ENCODE measurements around a stretch of chr5.

DNA sequence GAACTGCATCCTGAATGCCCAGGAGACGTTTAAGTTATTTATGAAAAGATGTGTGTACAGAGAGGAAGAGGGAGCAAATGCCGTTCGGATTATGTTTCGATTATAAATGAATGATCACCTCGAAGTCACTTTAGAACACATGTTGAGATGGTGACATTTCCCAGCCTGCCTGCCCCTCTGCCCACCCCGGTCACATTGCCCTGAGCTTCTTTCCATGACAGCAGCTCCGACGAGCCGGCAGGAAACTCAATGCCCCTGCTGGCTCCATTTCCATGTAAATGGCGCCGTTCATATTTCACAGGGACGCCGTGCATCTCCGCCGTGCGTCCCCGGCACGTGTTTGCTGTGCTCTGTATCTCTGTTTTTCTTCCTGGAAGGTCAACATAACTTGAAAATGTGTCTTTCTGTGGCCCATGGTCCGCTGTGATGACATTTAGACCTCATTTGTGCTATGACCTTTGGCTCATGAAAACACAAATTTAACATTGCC, 42.8 kb downstream of the UBE2QL1 start:
- PRO-cap, 4 experiments: no peak in any of the 4 experiments
- RAMPAGE, long total RNA, 2 experiments: no peak in any of the 2 experiments

- PRO-cap, 4 experiments: no peak in any of the 4 experiments
- RAMPAGE, long total RNA, 2 experiments: no peak in any of the 2 experiments
Measured at GRCh38 chr5:6492179-6492808, 43.6 kb downstream of the UBE2QL1 start.

DNA sequence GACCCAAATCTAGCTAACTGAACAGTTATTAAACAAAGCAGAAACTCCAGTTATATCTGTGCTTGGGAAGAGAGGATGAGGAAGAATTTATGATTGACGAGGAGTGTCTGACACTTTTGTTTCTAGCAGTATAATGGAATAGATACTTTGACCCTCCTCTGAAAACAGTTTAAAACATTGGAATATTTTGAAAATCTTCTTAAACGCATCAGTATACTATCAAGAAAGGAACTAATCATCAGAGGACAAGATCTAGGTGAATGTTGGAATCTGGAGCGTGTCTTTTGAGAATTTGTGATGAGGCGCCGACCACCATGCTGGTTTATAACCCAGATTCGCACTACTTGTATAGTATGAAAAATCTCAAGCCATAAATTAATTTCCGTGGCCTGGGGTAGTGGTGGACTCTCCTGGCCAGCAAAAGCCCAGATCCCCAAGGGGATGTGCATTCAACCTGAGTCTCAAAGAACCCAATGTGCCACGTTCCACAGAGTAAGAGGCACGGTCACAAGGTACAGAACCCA, 23.2 kb downstream of the SRD5A1 start:
- PRO-cap, 4 experiments: peak in 1 of 4 experiments; most common plus-strand start position 293 of the sequence (in 1)
- RAMPAGE, long total RNA, 2 experiments: start-site peak on the plus strand in 1 of 2 experiments, centred at position 173 of the sequence, 9 reads per replicate

DNA sequence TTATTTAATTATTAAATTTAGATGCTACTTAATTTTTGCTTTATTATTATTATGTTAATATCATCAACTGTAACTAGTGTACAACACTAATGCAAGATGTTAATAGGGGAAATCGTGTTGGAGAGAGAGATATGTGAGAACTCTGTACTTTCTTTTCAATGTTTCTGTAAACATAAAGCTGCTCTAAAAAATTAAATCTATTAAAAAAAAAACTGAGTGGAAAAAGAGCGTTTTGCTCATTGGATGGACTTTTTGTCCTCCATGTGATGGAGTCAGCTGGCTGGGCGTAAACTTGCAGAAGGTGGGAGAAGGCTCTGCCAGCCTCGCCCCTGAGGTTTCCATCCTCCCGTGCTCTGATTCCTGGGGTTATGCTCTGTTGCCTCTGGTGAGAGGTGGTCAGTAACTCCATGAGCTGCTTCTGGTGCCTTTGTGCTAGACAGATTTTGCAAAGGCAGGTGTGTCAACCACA, 39.0 kb upstream of the TENT4A start:
- PRO-cap, 4 experiments: peak in 2 of 4 experiments; most common plus-strand start position 292 of the sequence (in 1)
- RAMPAGE, long total RNA, 2 experiments: no peak in any of the 2 experiments

DNA sequence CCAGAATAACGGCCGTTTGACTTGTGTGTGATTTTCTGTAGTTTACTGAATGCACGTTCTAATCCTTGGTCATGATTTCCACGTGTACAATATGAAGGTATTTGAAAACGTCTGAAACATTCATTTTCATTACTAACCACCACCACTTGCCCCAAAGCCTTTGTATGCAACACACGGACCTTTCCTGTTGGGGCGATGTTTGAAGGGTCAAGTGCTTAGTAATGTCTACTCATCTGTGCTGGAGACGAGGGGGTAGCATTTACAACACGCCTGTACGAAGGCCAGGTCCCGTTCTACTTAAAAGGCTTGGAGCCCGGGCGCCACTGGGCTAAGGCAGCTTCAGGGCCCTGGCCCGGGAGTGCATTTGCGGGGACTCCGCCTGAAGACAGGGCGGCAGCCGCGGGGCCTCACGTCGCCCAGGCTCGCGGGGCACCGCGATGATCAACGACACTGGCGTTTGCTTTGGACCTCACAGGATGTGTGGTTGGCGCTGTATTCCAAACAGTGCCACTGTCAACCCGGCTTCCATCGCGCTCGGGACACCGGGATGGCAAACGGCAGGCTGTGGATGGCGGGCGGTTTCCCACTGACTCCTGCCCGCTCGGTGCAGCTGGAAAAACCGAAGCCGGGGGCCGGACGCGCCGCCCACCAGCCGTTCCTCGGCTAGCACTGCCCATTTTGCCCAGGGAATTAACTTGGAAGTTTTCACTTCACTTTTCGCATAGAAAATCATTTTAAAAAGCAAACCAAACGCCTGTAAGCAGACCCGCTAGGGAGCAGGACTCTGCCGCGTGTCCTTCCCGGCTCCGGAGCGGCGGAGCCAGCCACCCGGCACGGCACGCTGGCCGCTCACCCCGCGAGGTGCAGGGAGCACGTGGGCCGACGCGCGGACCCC, 1.0 kb upstream of the TENT4A start:
- PRO-cap, 4 experiments: peak in 4 of 4 experiments; most common plus-strand start position 553 of the sequence (in 2); most common minus-strand start position 443 of the sequence (in 3)
- RAMPAGE, long total RNA, 2 experiments: no peak in any of the 2 experiments

GRCh38 chr5:6715660-6716594, 2.7 kb downstream of the TENT4A start:
- PRO-cap, 4 experiments: peak in 3 of 4 experiments; most common plus-strand start chr5:6715863 (in 1); most common minus-strand start chr5:6716021 (in 2)
- RAMPAGE, long total RNA, 2 experiments: no peak in any of the 2 experiments

GRCh38 chr5:6732449-6733432, 19.5 kb downstream of the TENT4A start:
- PRO-cap, 4 experiments: peak in 3 of 4 experiments; most common plus-strand start chr5:6732801 (in 2)
- RAMPAGE, long total RNA, 2 experiments: no peak in any of the 2 experiments

DNA sequence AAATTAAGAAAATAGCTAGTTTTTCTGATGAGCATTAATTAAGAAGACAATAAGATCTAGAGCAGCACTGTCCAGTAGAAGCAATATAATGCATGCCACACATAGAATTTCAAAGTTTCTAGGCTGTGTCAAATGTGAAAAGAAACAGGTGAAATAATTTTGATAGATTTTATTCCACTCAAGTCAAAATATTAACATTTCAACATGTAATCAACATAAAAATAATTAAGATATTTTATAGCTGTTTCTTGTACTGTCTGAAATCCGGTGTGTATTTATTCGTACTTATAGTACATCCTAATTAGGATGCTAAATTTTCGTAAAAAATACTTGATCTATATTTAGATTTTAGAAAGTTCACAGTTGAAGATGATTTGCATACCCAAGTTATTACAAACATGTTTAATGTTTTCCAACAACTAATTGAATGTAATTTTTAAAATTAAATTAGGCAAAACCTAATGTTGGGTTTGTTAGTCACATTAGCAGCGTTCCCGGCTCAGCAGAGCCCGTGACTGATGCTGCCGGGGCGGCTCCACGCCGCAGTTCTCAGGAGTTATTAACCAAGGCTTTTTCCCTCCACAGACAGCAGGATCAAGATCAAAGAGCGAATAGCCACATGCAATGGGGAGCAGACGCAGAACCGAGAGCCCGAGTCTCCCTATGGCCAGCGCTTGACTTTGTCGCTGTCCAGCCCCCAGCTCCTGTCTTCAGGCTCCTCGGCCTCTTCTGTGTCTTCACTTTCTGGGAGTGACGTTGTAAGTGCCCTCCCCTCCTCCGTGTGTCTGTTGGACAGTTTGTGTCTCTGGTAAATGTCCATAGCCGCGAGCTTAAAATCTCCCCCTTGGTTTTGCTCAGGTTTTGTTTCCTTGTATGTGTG, 36.8 kb downstream of the TENT4A start:
- PRO-cap, 4 experiments: no peak in any of the 4 experiments
- RAMPAGE, long total RNA, 2 experiments: no peak in any of the 2 experiments

GRCh38 chr5:7397024-7397590, 1.2 kb downstream of the ADCY2 start:
- PRO-cap, 4 experiments: no peak in any of the 4 experiments
- RAMPAGE, long total RNA, 2 experiments: no peak in any of the 2 experiments

DNA sequence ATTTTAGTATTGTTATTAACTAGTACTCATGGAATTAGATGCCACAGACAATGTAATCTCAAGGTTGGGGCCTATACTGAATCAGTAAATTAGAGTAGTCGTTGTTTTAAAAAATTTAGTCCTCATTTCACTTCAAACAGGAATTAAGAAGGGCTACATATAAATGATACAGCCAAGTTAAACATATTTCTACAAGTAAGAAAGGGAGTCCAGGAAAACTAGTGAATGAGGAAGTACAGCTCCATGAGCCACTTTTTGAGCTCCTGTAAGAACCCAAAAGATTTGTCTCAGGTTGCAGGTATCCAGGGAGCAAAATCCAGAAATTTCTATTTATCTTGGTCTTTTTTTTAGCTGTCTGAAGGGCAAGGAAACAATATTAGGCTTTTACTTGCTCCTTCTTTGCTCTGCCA, 200.8 kb downstream of the ADCY2 start:
- PRO-cap, 4 experiments: no peak in any of the 4 experiments
- RAMPAGE, long total RNA, 2 experiments: no peak in any of the 2 experiments

- PRO-cap, 4 experiments: peak in 1 of 4 experiments; most common minus-strand start chr5:7869633 (in 1)
- RAMPAGE, long total RNA, 2 experiments: no peak in any of the 2 experiments
Measured at GRCh38 chr5:7869415-7870104, 612 bp downstream of the MTRR start.

- PRO-cap, 4 experiments: no peak in any of the 4 experiments
- RAMPAGE, long total RNA, 2 experiments: no peak in any of the 2 experiments
Measured at GRCh38 chr5:7871492-7871919, 2.6 kb downstream of the MTRR start.

DNA sequence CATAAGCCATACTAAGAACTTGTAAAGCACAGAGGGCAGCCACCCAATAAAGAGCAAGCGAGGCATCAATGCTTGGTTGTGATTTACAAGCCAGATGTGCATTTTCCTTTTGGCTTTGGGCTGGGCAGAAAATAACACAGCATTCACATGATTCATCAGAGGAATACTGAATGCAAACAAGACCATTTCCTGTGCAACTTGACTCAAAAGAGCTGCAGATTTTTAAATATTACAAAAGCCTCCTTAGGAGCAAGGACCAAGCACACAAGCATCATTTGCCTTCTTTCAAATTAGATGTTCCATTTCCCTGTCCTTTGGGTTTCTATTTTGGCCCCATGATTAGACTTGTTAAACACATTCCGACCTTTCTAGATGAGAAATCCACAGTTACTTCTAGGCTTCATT, 207.9 kb downstream of the SEMA5A start:
- PRO-cap, 4 experiments: no peak in any of the 4 experiments
- RAMPAGE, long total RNA, 2 experiments: no peak in any of the 2 experiments

DNA sequence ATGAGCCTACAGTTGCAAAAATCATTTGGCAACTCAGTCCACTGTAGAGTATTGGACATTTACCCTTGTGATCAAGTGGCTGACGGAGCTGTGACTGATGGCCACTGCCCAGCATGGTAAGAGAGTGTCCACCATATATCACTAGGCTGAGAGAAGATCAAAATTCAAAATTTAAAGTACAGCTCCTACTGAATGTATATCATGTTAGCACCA, 30.9 kb downstream of the SEMA5A start:
- PRO-cap, 4 experiments: no peak in any of the 4 experiments
- RAMPAGE, long total RNA, 2 experiments: no peak in any of the 2 experiments

- PRO-cap, 4 experiments: no peak in any of the 4 experiments
- RAMPAGE, long total RNA, 2 experiments: no peak in any of the 2 experiments
Measured at GRCh38 chr5:9540617-9541366, 5.1 kb downstream of the SEMA5A start.

DNA sequence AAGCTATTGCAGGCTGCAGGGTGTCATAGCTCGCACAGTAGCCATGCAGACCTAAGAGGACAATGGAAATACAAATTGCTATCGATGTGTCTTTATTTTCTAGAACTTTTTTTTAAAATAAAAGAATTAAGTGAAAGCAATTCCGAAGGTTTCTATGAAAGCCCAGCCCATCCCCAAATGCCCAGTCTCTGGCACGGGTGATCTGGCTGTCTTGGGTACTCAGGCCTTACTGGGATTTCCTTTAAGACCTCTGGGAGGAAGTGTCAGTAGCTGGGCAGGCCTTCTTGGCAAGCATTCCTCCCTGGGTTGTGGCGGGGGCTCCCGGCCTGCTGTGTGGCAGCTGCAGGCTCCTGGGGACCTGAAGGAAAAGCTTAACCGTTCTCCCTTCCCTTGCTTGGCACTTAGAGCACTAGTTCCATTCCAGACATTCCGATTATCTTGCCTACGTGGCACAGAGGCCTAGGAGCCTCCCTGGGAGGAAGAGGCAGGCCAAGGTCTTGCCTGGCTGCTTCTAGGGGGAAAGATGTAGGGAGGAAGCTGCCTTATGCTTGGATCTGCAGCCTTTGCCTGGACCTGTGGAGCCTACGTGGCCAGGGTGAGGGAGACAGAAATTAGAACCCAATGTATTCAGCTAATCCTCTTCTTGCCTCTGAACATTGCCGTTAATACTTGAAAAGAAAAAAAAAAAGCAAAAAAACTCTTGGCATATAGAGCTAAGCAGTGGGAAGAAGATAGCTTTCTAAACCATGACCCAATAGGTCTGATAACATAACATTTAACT, 1.7 kb upstream of the SEMA5A start:
- PRO-cap, 4 experiments: no peak in any of the 4 experiments
- RAMPAGE, long total RNA, 2 experiments: no peak in any of the 2 experiments

- PRO-cap, 4 experiments: no peak in any of the 4 experiments
- RAMPAGE, long total RNA, 2 experiments: no peak in any of the 2 experiments
Measured at GRCh38 chr5:10246734-10247254, 2.9 kb downstream of the ATPSCKMT start.

- PRO-cap, 4 experiments: no peak in any of the 4 experiments
- RAMPAGE, long total RNA, 2 experiments: no peak in any of the 2 experiments
Measured at GRCh38 chr5:10254586-10254997, 4.5 kb downstream of the CCT5 start.

DNA sequence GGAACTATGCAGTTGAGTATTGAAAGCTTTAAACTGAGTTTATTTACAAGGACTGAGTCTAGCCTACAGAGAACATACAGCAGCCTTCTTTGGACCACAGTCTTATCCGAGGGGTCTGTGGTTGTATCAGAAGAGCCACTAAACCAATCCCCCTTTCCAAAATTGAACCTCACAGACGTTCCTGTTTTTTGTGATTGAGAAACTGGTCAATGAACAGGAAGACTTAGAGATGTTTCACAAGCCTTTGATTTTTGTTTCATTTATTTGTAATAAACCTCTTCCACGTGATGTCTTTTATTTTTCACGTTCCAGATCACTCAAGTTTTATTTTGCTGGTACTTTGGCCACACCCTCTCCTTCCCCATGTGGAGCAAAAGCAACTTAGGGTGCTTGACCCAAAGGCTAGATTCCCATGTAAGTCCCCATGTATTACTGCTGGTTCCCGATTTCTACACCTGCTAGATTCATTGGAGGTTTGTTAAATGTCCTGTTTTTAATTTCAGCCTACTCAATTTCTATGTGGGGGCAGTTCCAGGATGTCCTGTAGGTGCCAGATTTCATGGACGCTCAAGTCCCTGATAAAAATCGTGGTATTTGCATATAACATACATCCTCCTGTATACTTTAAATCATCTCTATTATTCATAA, 16.1 kb downstream of the CCT5 start:
- PRO-cap, 4 experiments: no peak in any of the 4 experiments
- RAMPAGE, long total RNA, 2 experiments: no peak in any of the 2 experiments

DNA sequence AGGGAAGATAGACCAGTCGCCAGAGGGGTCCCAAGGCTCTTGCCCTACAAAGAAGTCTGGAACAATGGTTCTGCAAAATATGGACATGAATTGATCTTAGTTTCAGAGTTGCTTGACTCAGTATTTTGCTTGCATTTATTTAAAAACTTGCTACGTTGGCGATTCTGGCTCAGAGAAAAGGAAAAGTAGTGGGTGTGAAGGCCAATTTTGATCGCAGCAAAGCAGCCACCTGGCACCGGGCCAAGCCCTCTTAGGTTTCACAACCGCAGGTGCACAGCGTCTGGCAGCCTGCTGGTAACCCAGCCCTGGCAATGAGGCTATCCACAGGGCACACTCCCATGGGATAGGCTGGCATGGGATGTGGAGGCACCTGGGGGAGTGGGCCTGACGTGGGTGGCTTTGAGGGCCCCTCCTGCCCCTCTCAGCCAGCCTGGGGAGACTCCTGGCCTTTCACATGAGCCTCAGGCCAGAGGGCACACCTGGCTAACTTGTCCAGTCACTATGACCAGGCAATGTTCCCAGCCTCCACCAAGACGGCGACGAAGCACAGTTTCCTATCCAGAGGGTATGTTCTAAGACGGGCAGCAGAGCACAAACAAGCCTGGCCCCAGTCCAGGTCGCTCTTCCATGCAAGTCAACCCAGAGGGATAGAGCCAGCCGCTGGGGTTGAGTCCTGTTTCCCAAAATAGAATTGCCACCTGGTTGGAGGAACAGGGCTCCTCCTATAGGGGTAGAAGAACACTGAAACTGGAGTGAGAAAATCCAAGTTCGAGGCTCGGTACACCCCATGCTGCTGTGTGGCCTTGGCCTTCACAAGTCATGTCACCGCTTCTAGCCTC, 19.0 kb downstream of the CMBL start:
- PRO-cap, 4 experiments: peak in 3 of 4 experiments; most common plus-strand start position 765 of the sequence (in 2); most common minus-strand start position 313 of the sequence (in 1)
- RAMPAGE, long total RNA, 2 experiments: no peak in any of the 2 experiments

Data from right lobe of liver (tissue), 4 donors.